Mucosa of descending colon (tissue), 1 donor: ENCODE data around the genes C13orf42, THSD1 and DIAPH3.

DNA sequence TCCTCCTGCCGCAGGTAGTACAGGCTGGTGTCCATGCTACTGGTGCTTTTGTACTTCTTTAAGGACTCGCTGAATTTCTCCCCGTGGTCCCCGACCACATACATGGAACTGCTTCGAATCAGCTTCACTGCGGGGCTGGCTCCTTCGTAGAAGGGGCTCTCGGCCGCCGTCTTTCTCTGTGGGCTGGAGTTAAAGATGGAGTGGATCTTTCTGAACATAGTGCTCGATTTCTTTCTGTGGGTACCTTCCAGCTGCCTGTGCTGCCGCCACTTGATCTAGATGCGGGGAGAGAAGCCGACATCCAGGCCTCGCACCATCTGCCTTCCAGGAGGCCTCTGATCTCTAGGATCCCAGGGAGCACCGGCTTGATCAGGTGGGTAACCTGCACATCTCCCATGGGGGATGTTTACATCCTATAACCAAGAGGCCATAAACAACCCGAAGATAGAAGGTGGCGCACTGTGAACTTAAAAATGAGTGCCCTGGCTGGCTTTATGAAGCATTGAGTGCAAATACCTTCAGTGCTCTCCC, at the start of gene C13orf42:
TSS of gene C13orf42 (minus strand) at position 283 of the 531 bp plus-strand sequence.
- PRO-cap, result no peak

DNA sequence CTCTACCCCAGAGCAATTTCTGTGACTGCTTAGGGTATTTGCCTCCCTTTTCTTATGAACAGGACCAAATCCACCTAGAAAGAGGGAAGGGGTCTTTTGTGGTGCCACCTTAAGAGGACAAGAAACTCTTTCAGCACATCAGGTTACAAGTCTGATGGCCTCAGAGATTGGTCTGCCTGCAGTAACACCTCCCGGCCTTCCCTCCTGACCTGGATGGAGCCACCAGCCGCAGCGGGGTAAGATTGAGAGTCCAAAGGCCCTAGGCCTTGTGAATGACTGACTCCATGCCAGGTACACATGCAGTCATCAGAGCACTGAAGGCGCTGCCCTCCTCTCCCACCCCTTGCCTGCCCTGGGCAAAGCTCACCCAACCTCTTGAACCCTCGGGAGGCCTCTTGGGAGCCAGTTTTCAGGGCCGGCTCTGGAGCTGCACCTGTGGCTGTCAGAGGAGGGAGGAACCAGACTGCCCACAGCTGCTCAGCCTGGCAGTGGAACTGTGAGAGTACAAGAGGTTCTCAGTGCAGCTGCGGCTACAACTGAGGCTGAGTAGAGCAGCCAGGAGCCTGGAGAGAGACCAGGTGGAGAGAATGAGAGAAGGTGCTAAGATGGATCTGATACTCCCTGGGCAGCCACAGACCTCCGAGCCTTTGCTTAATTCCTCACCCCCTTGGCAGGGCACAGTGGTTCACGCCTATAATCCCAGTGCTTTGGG, 23.8 kb upstream of the C13orf42 start:
- PRO-cap, result no peak

- PRO-cap, result no peak
Measured at GRCh38 chr13:51384465-51385336, 45.2 kb downstream of the SERPINE3 start.

GRCh38 chr13:51453953-51454564, 1.2 kb upstream of the INTS6 start:
- PRO-cap, result unidirectional peak, minus-strand start at chr13:51454113; unidirectional peak, minus-strand start at chr13:51454161; unidirectional peak, minus-strand start at chr13:51454214

DNA sequence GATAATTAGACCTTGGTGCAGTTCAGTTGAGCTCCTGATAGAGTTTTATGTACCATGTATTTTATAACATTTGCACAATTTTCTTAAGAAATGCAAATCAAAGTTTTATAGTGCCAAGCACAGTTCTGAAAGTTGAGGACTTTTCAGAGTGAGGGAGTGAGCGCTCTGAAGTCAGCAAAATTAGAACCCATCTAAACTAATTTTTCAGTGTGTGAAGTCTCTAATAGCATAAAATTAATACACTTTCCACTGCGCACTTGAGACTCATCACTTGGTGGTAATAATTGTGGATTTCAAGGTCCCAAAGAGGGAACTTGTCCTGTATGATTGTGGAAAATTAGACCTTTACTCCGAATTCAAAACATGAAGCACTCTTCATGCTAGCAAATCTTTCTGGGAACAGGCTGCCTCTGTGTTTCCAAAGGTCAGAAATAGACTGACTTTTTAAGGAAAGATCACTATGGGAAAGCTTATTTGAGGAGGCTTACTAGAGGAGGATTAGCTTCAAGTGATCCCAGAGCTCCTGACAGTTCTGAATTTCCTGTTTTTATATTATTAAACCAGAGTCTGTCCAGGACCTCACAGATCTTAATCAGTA, 5.4 kb downstream of the WDFY2 start:
- PRO-cap, result no peak

GRCh38 chr13:51643181-51643756, 59.0 kb downstream of the WDFY2 start:
- PRO-cap, result no peak

DNA sequence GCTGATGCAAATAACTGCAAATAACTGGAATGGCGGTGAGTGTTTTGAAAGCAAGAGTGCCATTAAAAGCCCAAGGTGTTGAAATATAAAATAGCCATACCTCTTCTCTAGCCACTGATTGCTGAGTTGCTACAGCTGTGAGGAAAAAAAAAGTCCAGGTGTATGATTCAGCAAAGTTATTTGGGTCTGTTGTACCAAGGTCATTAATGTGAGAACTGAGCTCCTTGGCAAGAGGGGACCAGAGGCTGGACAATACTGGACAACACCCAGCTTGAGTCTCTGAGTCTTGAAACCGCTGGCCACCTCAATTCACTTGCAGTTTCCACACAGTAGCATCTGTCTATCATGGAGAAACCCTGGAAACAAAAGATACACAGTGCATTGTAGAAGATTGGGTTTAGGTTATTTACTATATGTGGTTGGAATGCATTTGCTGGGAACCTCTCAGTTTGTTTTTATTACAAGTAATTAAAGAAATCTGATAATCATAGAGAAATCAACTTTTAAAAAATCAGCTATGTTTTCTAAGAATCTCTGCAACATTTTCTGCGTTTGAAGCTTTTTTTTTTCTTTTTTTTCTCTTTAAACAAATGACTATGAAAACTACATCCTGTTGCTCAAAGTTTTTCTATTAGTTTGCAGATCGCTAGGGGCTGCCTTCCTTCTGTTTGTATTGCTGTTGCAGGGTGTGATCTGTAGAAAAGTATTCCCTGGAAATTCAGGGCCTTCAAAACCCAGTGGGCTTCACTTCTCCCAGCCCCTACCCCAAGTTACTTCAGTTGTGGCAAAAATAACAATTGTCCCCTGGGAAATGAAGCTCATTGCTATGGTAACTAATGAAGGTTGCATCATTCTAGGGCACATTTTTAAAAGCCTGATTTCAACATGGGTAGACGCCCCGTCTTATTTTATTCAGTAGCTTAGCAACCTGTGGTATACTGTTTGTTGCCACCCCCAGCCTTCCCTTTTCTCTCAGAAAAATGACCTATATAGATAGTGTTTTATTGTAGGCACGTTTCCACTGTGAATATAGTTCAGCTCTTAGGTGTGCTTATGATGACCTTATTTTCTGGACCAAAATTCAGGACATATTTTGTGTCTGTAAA, 60.7 kb downstream of the WDFY2 start:
- PRO-cap, result no peak

GRCh38 chr13:51786701-51787452, 17.1 kb downstream of the DHRS12 start:
- PRO-cap, result no peak

- PRO-cap, result no peak
Measured at GRCh38 chr13:51800352-51800956, 3.5 kb downstream of the DHRS12 start.

DNA sequence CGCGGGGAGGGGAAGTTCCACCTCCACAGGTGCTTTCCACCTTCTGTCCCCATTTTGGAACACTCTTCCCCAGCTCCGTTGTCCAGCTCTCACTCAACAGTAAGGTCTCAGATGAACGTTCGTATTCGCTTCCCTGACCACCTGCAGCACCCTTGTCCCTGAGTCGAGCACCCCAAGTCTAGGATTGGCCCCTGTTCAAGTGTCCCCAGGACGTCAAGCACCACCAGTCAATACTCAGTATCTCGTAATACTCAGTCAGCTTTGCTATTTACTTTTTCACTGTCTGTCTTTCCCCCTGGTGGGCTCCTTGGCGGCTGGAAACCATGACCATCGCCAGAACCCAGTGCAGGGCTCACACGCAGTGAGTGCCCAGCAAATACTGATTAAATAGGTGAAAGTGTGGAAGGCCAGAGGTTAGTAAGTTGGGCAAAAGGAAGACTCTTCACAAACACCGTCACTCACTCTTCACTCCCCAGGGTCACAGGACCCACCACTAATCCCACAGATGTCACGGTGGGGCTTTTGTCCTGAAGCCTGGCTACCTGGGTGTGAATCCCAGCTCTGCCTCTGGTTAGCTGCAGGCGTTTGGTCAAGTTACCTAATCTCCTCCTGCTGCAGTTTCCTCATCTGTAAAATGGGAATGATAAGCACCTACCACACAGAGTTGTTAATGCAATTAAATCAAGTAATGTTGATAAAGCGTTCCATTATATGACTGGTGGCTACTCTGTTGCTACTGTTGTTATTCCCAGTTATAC, 65.7 kb downstream of the ATP7B start:
- PRO-cap, result no peak

GRCh38 chr13:51955030-51955603, 56.1 kb downstream of the ATP7B start:
- PRO-cap, result unidirectional peak, minus-strand start at chr13:51955275

- PRO-cap, result bidirectional peak, plus-strand start at chr13:52406418, minus-strand start at chr13:52406139
Measured at GRCh38 chr13:52405332-52406705, at the start of gene THSD1. Gene THSD1 (minus strand): TSS chr13:52406172.

- PRO-cap, result no peak
Measured at GRCh38 chr13:52599291-52600268, 42.7 kb upstream of the HNRNPA1L2 start.

DNA sequence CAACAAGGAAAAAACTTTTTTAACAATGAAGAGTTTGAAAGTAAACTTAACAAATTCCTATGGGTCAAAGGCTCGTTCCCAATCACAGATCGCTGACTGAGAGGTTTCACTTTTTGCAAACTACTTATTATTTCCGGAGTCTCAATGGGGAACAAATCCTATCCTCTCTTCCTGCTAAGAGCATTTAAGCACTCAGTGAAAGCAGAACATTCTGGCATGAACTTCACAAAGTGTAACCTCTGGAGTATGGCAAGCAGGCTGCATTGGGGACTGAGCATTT, 484.5 kb downstream of the OLFM4 start:
- PRO-cap, result no peak

DNA sequence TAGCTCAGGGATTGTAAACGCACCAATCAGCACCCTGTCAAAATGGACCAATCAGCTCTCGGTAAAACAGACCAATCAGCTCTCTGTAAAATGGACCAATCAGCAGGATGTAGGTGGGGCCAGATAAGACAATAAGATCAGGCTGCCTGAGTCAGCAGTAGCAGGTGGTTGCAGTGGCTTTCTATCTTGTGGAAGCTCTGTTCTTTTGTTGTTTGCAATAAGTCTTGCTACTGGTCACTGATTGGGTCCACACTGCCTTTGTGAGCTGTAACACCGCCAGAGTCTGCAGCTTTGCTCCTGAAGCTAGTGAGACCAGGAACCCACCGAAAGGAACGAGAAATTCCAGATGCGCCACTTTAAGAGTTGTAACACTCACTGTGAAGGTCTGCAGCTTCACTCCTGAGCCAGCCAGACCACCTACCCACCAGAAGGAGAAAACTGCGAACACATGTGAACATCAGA, 239.2 kb upstream of the PRR20A start:
- PRO-cap, result no peak

DNA sequence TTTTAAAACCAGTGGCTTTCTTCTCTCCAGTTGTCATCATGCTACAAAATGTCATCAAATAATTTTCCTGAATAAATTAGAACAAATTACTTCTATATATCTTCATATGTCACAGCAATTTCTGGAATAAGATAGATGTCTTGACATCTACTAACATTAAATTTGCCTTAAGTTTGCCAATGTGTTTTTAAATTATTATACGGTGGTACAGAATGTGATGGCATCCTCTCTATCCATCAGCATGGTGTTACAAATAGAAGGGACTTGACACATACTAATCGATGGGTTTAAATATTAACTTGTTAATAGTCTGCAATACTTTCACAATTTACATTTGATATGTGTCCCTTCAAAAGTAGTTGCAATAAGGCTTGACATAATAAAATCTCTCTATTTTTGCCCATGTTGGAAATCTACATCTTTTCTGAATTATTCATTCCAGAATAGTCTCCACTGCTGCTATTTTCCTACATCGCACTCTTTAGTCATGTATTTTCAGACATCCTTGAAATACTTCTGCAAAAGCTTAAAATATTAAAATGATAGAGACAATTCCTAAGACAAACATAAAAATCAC, 65.1 kb upstream of the PRR20A start:
- PRO-cap, result no peak

DNA sequence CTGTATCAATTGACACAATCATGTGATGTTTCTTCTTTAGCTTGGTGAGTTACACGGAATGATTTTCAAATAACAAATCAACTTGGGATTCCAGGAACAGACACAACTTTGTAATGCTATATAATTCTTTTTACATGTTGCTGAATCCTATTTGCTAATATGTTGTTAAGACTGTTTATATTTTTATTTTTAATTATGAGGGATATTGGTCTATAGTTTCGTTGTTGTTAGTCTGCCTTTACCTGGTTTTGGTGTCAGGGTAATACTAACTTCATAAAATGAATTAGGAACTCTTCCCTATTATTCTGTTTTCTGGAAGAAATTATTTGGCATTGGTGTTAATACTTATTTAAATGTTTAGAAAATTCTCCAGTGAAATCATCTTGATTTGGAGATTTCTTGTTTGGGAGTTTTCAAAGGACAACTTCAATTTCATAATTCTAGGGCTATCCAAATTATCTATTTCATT, 1069.8 kb downstream of the PCDH17 start:
- PRO-cap, result no peak

DNA sequence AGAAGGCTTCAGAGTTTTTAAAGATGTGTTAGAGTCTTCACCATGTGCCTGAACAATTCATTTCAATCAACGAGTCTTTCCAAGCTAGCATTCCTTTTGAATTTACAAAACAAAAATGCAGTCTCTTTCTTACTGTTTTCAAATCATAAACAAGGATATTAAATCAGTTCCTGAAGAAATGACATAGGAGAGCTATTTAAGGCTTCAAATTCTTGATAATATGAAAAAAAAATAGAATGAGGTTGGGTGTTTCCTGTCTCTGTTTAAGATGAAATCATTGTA, 821.5 kb downstream of the DIAPH3 start:
- PRO-cap, result no peak

GRCh38 chr13:60163698-60164847, at the start of gene DIAPH3:
Gene DIAPH3 (minus strand): TSS chr13:60163928.
- PRO-cap, result bidirectional peak, plus-strand start at chr13:60164093, minus-strand start at chr13:60163907

- PRO-cap, result no peak
Measured at GRCh38 chr13:60267473-60268231, 103.9 kb upstream of the DIAPH3 start.